ENCODE measurements around the genes CELA3A and ELOA.

DNA sequence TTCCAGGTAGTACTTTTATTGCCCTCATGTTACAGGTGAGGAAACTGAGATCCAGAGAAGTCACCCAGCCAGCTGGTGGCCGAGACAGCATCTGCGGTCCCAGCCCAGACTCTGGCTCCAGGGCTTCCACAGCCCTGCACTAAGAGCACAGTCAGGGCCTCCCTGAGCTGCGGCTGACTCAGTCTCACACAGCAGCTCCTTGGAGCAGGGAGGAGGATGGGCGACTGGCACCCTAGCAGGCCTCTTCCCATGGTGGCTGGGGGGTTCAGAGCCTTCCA, 26.8 kb downstream of the RAP1GAP start:
- PRO-cap: no peak
- RAMPAGE, long total RNA: no peak

DNA sequence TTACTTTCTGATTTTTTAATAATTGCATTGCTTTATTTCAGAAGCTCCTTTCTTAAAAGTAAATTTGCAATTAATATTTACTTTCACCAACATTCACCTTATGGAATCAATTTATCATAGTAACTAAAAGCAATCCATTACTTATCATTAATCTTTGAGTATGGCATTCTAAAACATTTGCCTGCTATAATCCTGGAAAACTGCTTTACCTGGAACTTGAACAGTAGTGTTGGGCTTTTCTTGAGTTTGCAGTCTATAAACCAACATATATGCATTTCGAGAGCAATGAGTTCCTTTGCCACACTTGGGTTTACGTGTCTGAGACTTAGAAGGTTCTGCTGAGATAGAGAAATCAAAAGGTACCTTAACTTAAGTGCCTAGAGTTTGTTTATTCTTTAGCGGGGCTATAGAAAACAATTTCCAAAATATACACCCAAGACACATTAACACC, 53.4 kb downstream of the USP48 start:
- PRO-cap: no peak
- RAMPAGE, long total RNA: no peak

DNA sequence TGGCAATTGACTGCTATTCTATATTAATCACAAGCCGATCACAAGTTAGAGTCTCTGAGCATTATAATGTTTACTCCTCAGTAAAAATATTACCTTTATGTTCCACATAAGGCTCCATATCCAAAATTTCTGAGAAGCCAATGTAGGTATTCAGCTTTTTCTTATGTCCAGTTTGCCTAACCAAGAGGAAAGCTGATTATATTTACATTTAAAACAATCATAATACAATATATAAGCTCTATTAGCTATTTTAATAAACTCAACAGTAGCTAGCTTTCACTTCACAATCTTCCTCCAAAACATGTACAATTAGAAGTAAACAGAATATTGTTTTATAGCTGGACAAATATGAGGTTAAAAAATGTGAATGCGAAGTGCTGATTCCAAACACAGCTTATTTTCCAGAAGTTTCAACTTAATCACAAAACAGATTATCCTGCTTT, 36.0 kb downstream of the USP48 start:
- PRO-cap: no peak
- RAMPAGE, long total RNA: no peak

- PRO-cap: no peak
- RAMPAGE, long total RNA: no peak
Observed at GRCh38 chr1:21764527-21765593, 18.1 kb downstream of the USP48 start.

- PRO-cap: no peak
- RAMPAGE, long total RNA: no peak
Observed at GRCh38 chr1:21900723-21901171, 36.4 kb downstream of the HSPG2 start.

DNA sequence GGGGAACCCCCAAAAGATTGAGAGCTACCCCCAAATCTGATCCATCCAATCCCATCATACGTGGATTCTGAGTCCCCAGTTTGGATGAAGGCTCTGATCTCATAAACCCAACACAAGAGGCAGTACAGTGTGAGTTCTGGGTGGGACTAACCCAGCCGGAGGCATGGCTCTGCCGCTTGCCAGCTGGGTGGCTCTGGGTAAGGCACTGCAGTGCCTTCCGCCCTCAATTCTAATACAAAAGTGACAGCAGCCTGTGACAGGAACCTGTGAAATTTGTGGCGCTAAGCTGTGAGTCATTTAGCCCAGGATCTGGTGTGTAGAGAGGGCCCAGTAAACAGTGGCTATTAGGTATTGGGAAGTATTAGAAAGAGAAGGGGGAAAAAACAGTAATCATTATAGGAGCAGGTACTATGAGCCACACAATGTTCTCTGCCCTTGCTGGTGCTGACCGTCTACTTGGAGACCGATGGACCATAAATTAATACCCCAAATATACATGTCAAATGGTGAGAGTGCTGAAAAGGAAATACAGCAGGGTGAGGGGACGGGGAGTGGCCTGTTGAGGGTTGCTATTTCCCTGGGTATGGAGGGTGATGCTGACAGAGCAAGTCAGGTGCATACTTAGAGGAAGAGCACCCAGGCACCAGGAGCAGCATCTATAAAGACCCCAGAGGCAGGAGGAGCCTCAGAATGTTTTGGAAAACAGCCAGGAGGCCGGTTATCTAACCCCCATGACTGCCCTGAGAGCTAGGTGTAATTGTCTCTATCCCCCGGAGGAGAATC, 23.2 kb downstream of the HSPG2 start:
- PRO-cap: bidirectional peak, plus-strand start at position 393 of the sequence, minus-strand start at position 231 of the sequence
- RAMPAGE, long total RNA: no peak

GRCh38 chr1:21931014-21931595, 6.0 kb downstream of the HSPG2 start:
- PRO-cap: bidirectional peak, plus-strand start at chr1:21931321, minus-strand start at chr1:21931196
- RAMPAGE, long total RNA: no peak

DNA sequence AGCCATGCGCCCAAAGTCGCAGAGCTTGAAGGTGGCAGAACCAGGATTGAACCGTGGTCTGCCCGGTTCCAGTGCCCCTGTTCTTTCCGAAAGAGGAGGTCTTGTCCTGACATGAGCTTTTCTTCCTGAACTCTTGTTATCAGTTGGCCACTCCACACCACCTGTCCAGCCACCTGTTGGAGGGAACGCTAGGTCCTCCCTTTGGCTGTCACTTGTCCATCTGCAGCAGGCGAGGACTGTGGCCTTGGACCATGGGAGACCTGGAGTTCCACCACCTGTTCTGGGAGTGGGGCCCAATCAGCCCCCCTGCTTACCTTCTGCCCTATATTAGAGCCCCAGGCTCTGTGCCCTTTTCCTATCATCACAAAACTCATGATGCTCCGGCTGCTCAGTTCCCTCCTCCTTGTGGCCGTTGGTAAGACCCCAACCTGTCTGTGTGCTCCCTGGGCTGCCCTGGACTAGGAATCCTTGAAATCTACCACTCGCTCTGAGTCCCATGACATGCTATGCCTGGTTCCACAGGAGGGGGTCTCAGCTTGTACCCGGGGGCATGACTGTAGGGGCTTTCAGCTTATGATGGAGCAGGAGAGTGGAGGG, at the start of gene CELA3A:
Gene CELA3A, plus strand, starts transcription at position 355 of the 597 bp plus-strand sequence.
- PRO-cap: no peak
- RAMPAGE, long total RNA: no peak

DNA sequence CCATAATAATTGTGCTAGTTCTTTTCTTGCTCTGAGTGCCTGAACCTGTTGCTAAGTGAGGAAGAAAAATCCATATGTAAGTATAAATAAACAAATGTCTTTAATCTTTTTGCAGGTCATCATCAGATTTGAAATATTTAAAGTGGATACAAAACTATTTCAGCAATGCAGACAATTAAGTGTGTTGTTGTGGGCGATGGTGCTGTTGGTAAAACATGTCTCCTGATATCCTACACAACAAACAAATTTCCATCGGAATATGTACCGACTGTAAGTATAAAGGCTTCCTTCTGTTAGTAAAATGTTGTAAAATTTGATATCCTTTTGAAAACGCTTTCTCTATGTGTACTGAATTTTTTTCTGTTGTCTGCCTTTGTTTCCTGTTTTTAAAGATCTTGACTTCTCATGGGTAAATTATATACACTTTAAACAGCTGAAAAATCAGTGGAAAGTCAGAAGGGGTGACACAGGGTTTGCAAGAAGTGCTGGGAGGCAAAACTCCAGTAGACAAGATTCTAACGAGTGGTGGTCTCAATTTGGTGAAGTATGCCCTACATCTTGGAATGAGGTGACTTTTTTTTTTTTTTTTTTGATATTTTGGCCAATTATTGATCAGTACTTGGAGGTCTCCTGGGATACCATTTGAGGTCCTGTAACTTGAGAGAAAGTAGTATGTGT, 25.9 kb downstream of the CDC42 start:
- PRO-cap: no peak
- RAMPAGE, long total RNA: no peak

DNA sequence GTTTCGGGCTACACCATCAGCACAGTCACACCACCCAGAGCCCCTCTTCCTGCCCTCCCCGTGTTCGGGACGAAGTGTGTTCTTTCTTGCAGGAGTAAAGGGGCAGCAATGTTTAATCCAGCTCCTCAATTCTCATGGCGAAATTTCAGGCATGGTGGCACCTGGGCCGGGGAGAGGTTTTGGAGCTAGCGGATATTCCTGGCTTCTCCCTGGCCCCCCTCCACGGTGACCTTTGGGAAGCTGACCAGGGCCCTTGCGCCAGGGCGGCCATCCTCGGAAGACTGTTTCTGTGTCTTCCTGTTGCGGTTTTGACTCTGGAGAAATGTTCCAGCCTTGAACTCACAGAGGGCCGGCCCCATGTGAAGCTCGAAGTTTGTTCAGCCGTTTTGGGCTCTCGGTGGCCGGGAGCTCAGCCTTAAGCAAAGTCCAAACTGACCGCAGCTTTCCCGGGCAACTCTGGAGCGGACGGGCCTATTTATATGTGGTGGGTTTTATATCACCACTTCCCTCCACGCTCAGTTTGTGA, 16.9 kb upstream of the WNT4 start:
- PRO-cap: no peak
- RAMPAGE, long total RNA: no peak

DNA sequence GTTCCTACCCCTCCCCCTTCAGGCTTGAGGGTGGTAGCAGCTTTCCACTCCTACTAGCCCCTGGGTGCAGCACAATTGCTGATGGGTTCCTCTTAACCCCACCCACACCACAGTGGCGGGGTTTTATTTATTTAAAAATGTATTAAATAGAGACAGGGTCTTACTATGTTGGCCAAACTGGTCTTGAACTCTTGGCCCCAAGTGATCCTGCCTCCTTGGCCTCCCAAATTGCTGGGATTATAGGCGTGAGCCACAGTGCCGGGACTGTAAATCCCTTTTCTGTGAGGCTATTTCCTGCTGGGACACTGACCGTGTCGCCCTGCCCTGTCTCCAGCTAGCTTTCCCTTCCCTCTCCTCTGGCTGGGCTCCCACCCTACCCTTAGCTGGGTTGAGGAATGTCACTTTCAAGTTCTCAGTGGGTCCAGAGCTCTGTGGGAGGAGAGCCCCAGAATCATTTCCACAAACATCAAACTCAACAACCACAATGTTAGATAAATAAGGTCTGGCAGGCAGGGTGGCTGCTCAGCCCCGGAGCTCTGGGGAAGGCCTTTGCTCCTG, 112.7 kb upstream of the WNT4 start:
- PRO-cap: no peak
- RAMPAGE, long total RNA: no peak

DNA sequence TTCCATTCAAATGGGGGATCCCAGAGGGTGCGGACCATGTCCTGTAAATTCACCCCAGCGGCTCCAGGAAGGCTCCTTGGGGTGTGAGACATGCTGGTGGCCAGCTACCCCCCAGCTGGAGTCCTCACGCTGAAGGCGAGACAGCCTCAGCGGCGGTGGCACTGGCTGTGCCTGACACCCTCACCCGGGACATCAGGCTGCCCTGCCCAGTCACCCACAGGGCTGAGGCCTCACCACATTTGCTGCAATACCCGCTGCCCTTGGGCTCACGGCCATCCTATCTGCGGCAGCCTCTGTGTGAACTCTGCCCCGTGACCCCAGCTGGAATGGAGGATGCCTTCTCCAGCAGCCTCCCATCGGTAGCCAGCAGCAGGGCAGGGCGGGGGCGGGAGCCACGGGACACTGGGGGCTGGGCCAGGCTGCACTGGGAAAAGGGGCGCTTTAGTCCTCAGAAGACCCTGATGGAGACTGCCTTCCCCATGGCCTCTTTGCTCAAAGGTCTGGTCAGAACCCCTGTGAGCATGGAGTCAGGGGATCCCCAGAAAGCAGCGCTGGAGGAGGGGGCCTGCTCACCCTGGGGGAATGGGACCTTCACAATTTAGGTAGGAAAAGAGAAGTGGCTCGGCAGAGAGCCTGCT, 112.4 kb upstream of the ZBTB40 start:
- PRO-cap: no peak
- RAMPAGE, long total RNA: no peak

DNA sequence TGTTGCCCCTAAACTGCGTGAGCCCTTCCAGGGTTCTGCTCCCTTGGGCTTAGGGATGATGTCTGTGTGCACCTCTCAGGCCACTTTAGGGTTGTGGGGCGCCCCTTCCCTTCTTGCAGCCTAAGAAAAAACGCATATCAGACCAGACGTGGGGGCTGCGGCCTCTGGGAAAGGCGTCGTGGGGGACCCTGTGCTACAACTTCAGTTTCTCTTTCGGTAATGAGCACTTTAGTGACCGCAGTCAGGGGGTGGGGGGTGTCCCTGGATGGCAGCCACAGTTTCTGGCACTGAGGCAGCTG, 1.6 kb downstream of the EPHB2 start:
- PRO-cap: no peak
- RAMPAGE, long total RNA: no peak

DNA sequence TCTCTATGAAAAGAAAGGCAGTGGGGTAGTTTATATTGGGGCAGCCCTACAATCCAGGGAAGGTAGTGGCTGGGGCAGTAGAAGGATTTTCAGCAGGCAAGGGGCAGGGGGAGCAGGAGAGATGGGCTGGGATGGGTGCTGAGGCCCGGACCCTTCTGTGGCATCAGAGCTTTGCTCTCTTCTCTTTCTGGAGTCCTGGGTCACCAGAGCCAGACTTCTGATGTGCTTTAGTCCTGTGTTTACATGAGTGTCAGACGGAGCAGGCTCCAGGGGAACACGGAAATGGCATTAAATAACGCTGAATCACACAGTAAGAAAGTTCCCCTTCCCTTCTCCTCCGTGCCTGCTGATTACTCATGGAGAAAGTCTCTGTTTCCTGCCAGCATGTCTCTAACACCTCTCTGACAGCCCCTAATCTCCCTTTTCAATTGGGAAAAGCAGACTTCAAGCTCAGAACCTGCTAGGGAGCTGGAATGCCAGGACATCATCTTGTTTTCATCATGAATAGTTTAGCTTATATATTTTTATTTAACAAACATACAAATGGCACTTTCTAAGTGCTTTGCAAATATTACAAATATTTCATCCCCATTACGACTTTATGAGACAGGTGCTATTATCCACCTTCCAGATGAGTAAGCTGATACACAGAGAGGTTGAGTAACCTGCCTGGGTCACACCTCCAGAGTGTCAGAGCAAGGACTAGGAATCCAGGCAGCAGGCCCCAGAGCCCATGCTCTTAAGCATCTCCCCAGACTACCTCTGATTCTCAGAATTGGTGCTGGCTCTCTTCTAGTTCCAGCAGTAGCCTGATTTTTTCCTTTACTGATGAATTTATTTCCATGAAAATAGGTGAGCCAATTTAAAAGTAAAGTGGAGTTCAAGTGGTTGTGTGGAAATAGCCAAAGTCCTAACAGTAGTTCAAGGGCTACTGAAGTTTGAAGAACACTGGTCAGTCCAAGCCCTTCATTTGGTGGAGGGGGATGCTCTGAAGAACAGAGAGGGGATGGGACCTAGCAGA, 39.9 kb downstream of the EPHB2 start:
- PRO-cap: no peak
- RAMPAGE, long total RNA: no peak

GRCh38 chr1:22792461-22793150, 82.0 kb downstream of the EPHB2 start:
- PRO-cap: no peak
- RAMPAGE, long total RNA: no peak

DNA sequence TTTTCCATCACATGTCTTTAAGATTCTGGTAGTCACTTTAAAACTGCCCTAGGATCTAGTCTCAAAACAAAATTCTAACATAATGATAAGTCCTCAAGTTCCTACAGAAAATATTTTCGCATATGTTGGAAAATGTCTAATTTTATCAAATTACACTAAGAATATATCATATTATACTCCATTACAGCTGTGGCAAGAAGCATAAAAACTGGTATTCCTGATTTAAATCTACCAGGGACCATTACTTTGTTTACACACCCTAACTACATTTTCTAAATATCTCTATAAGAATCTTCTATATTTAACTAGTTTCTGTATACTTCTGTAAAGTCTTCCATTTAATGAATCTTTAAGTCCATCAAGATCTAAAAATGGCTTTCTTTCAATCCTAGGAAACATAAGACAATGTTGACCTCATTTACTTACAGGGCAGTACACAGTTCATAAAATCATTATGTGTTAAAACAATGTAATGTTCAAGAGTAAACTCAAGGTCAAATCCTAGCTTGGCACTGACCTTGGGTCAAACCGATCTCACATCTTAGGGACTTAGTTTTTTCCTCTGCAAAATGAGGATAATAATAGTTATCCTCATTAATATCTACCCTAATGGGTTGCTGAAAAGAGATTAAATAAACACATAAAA, 62.3 kb downstream of the HTR1D start:
- PRO-cap: no peak
- RAMPAGE, long total RNA: no peak

DNA sequence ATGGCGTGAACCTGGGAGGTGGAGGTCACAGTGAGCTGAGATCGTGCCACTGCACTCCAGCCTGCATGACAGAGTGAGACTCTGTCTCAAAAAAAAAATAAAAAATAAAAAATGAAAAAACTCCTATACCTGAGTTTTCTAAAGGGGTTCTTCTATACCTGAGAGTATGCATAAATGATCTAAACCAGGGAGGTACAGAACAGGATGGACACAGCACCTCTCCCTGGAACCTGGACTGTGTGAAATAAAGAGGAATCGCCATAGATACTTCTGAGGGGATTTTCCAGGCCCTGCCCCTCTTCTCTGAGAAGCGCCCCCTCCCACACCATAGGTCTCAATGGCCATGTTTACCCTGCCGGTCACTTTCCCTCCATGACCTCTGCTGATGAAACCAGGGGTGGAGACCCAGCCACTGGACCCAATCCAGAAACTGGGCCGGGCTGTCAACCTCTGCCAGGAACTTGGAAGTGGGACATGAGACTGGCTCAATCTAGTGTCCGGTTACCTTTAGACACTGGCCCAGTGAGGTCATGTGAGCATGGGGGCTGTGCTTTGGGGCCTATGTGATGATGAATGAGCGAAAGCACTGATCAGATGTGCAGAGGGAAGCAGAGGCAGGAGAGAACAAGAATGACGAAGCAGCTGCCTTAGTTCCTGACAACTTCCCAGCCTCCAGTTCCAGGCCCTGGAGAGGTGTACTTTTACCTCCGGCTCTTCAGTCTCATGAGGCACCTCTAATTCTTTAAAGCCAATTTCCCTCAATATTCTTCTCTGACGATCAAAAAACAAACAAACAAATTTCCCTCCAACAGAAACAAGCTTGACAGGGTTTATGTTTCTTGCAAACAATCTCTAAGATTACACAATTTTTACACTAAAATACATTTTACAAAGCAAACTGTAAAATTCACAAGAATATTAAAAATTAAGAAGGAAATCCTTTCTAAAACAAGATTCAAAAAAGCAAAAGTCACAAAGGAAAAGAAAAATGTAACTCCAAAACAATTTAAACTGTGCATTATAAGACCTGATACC, 5.0 kb downstream of the ASAP3 start:
- PRO-cap: unidirectional peak, minus-strand start at position 237 of the sequence; bidirectional peak, plus-strand start at position 593 of the sequence, minus-strand start at position 336 of the sequence
- RAMPAGE, long total RNA: no peak

- PRO-cap: no peak
- RAMPAGE, long total RNA: no peak
Observed at GRCh38 chr1:23557124-23557932, 2.0 kb downstream of the ID3 start.

DNA sequence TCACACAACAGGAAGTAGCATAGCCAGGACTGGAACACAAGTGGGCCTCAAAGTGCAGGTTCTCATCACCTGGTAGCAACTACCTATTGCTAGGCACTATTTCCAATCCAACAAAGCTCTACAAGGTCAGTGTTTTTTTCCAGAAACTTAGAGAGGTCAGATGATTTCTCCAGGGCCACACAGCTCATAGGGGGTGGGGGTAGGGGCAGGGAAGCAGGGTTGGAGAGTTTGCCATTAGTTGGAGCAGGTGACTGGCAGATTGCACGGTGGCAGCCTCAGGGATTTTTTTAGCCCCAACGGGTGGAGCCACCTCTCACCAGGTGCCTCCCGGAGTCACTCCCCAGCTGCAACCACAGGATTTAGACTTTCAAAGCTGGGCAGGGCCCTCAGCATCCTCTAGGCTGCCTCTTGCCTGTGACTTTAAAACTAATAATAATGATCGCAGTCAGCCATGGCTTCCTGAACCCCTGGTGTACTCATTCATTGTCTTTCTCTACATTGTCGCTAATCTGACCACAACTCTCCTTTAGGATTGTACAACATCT, 52.6 kb upstream of the ID3 start:
- PRO-cap: no peak
- RAMPAGE, long total RNA: no peak

GRCh38 chr1:23742739-23743640, at the start of gene ELOA:
TSS of gene ELOA (plus strand) at chr1:23743471.
- PRO-cap: bidirectional peak, plus-strand start at chr1:23743471, minus-strand start at chr1:23743427
- RAMPAGE, long total RNA: no peak